Epidermal melanocyte (primary cell): Measurements from ENCODE around the gene AKR1E2.

DNA sequence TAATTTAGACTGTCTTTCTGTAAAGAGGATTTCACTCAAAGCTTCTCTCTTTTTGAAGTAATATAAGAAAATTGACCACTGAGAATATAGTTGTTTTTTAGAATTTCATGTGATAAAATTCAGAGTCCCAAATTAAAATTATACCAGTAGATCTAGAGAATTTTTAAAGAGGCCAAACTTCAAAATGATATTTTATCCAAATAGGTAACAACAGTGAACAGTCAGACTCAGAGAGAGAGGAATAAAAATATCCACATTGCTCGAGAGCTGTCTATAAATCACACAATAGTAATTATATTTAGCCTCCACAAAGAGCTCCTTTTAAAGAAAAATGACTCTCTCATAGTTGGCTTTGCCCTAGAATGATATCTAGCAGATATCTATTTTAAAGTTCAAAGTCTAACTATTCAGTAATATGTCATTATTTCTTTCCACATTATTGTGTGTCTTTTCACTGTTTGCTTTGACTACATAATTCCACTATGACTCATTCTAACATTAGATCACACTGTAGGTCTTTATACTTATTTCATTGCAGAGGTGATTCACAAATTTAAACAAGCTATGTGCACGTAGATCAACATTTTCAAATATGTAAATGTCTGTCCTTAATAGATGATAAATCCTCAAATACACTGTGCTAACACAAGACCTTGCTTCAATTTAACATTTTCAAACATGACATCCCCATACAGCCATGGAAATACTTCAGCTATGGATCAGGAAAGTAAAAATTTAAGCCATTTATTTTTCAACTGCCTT is 100.1 kb upstream of the AKR1E2 start:
- RRBS = no CpG with 5 or more reads among the region's 2 CpGs

DNA sequence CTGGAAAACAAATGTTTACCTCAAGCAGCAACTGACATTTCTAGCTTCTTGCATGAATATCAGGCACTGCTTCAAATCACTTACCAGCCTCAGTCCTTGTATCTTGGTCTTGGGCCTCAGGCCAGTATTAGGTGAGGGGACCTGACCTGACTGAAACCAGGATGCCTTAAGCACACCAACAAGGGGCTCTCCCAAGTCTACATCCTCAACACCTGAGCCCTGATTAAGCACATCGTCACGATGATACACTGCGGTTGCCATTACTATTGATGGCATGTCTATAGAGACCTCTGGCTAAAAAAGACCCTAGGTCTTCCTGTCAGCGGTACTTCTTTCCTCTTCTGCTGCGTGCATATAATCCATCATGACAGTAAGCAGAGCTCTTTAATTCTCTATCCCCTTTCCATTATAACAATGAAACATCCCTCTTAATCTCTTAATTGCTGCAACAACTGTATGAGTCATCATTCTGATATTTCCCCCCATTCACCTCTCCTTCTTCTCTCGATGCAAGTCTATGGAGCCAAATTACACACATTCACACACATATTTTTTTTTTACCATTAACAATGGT is 45.4 kb upstream of the AKR1E2 start:
- RRBS = no CpG with 5 or more reads among the region's 6 CpGs

DNA sequence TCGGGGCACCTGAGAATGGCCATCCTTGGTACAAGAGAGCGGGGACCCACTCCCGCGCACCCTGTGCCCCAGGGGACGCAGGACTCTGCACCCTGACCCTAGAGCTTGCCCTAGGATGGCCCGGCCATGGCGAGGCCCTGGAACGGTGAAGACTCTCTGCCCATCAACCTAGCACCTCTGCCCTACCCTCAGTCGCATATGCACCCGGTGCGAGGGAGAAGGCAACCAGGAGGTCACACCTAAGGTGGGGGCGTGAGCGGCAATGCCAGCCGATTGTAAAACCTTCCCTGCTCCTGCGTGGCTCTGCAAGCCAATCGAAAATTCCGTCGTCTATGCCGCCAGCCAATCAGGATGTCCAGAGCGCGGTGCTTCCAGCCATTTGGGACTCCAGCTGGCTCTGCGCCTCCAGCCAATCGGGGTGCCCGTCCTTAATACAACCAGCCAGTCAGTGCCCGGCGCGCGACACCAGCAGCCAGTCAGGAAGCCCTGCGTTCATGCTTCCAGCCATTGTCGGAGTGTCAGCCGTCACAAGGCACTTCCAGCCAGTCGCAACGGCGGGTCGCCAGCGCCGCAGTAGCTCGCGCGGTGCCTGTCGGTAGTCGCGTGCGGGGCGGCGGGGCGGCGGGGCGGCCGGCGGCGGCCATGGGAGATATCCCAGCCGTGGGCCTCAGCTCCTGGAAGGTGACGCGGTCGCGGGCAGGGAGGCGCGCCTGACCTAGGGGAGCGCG is at the start of gene AKR1E2:
AKR1E2 (plus strand) TSS at position 525 of the 728 bp plus-strand sequence.
- RRBS = 33% methylated on average over 6 of the region's 61 CpGs

- RRBS = no CpG with 5 or more reads among the region's 8 CpGs
Observed at GRCh38 chr10:4867389-4867995, 41.5 kb downstream of the AKR1E2 start.

GRCh38 chr10:4902372-4903147 is 60.7 kb upstream of the AKR1C1 start:
- RRBS = no CpG with 5 or more reads among the region's 12 CpGs

DNA sequence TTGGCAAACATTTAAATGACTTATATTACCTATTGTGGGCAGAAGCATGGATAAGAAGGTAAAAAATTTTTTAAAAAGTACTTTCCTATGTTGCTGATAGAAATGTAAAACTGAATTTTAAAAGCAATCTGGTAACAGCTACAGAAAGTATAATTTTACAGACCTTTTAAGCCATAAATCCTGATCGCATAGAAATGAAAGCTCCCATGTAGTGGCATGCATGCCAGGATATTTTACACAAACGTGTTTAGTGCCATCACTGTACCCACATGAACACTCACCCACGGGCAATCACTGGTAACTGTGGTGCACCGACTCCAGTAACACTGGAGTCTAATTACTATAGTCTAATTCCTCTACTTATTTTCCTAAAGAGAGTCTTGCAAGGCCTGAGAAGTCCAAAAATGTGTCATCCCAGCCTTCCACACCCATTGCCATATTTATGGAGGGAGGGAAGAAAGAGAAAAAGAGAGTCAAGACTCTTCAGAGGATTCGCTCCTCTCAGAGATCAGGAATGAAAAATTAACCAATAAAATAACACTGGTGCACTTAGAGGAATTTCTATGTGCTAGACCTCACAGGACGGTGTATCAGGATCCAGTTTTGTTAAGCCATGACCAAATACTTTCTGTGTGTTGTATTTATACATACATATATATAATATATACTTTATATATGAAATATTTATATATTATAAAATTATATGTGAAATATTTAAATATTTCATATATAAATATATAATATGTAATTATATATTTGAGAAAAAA is 48.9 kb upstream of the AKR1C1 start:
- RRBS = no CpG with 5 or more reads among the region's 6 CpGs

DNA sequence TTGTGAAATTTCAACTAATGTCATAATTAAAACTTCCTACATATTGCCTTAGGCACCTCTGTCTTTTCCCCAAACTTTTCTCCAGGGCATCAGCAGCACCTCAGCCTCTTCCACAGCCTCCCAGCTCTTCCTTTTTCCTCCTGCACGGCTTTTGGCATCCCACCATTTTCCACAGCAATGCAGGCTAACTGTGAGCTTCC is 6.0 kb upstream of the AKR1C1 start:
- RRBS = no CpG with 5 or more reads among the region's 1 CpG

- RRBS = no CpG with 5 or more reads among the region's 5 CpGs
Observed at GRCh38 chr10:5099270-5099767, 5.1 kb downstream of the AKR1C3 start.

- RRBS = no CpG with 5 or more reads among the region's 15 CpGs
Observed at GRCh38 chr10:5101867-5102584, 7.8 kb downstream of the AKR1C3 start.

- RRBS = no CpG with 5 or more reads among the region's 21 CpGs
Observed at GRCh38 chr10:5291549-5292967, 72.7 kb upstream of the UCN3 start.

GRCh38 chr10:5407122-5407565 is 2.5 kb upstream of the TUBAL3 start:
- RRBS = no CpG with 5 or more reads among the region's 1 CpG

GRCh38 chr10:5451293-5451965 is 39.1 kb downstream of the NET1 start:
- RRBS = no CpG with 5 or more reads among the region's 7 CpGs

- RRBS = no CpG with 5 or more reads among the region's 10 CpGs
Observed at GRCh38 chr10:5486187-5486677, 13.1 kb downstream of the CALML5 start.

GRCh38 chr10:5545771-5546328 is 21.1 kb downstream of the CALML3 start:
- RRBS = no CpG with 5 or more reads among the region's 17 CpGs

DNA sequence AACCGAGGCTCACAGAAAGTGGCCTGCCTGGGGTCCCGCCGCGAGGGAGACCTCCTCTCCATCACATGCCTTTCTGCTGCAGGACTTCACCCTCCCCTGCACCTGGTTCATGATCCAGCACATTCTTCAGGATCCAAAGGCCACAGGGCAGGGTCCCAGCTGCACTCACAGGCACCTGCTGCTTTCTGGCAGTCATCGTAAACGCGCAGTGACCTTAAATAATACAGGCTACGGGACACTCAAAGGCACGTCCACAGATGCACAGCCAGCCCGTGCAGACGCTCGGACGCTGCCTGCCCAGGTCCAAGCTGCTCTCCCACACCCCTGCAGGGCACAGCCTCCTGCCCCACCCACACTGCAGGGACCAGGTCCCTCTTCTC is 49.9 kb downstream of the CALML3 start:
- RRBS = no CpG with 5 or more reads among the region's 13 CpGs

GRCh38 chr10:5575370-5576017 is 50.7 kb downstream of the CALML3 start:
- RRBS = 57% methylated on average over 1 of the region's 20 CpGs

DNA sequence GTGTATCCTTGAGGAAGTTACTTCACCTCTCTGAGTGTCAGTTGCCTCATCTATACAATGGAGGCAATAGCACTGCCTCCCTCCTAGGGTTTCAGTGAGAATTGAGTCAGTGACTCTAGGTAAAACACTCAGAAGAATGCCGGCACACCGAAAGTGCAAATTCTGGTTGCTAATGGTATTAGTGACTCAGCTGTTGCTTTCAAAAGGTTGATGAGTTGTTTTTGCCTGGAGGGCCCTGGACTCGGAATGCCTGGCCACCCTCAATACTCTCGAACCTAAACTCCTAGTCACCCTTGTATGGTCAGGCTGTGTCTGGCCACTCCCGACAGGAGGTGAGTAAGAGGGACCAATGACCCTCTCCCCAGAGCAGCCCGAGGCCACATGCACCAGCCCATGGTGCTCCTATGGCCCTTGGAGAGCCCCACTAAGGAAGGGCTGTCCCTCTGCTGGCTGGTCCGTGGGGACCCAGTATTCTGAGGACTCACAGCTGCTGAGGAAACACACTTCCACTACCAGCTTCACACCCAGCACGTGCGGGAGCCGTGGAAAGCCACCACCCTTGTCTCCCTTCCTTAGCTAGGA is 60.3 kb downstream of the CALML3 start:
- RRBS = no CpG with 5 or more reads among the region's 10 CpGs

DNA sequence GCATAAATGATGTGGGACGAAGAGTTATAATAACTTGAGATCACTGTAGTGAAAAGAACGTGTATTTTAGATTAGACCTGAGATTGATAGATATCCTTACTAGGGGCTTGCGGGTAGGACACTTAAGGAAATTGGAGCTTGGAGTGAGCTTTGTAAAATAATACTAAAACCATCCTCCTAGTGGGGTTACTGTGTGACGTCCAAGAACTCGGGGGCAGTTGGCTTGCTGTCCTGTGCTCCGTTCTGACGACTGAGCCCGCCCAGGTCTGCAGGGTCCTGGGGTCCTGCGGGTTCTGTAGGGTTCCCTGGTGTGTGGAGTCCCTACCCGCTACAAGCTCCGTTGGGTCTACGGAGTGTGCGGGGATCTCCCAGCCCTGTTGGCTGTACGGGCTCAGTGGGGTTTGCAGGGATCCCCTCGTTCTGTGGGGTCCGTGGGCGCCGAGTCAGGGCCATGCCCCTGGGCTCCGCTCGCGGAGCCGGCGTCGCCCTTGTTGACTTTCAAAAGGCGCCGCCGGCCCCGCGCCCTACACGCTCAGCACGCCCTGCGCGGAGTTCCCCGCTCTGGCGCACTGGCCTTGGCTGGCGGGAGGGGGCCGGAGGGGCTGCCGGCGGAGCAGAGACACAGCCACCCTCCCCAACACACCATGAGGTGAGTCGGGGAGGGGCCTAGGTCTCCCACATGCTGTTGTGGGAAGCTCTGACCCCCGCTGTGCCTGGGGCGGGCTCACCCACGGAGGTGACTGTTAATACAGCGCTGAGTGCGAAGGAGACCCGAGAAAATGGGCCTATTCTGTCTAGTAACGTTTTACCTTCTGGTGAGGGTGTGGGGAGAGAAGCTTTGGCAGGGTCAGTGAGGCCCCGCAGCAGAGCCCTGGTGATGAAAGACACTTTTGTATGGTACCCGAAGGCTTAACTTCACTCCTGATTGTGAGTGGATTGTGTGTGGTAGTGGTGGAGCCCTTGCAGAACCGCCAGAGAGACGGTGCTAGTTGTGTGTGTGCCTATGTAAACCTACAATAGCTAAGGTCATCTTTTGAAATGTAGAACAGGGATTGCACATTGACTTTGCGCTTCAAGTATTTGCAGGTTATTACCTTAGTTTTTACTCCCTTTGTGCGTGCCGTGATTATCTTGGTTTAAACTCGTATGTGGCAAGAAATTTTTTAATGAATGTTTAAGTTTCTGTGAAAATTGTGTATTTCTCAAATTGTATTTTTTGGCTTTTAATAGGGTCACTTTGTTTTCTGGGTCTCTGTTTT is 8.1 kb downstream of the TASOR2 start:
- RRBS = 5% methylated on average over 9 of the region's 55 CpGs

GRCh38 chr10:5739353-5740344 is 55.0 kb downstream of the TASOR2 start:
- RRBS = no CpG with 5 or more reads among the region's 10 CpGs

GRCh38 chr10:5766410-5766972 is 46.7 kb downstream of the GDI2 start:
- RRBS = no CpG with 5 or more reads among the region's 5 CpGs